Neutrophil (primary cell): ENCODE results near the gene TBX19.

- PRO-cap, result no peak
These were observed 29.4 kb downstream of the CD247 start for GRCh38 chr1:167488945-167489295.

- PRO-cap, result no peak
These were observed 28.9 kb downstream of the CD247 start for GRCh38 chr1:167489343-167490008.

DNA sequence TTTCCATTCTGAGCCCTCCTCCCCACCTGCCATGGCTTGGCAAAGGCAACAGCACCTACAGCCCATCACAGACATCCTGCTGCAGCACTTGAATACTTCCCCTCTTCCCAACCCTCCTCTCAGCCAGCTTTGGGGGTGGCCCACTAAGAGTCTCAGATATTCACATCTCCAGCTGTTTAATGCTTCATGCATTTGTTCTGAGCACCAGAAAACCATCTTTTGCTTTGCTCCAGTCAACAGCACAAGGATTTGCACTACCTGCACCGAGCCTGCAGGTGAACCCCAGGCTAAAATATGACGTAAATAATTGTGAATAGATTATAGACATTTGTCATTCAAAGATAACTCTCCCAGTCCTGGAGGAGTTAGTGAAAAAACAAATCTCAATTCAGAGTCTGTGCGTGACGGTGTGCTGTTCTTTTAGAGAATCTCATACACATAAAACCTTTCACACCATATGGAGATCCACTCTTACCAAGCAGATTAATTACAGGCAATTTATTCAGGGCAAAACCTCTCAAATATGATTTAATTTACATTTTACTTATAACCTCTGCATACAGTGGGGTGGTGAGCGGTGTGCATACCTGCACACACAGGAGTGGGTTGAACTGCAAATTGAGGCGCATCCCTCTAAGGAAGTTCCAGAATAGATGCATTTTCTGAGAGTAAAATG lies 7.4 kb downstream of the CD247 start:
- PRO-cap, result no peak

DNA sequence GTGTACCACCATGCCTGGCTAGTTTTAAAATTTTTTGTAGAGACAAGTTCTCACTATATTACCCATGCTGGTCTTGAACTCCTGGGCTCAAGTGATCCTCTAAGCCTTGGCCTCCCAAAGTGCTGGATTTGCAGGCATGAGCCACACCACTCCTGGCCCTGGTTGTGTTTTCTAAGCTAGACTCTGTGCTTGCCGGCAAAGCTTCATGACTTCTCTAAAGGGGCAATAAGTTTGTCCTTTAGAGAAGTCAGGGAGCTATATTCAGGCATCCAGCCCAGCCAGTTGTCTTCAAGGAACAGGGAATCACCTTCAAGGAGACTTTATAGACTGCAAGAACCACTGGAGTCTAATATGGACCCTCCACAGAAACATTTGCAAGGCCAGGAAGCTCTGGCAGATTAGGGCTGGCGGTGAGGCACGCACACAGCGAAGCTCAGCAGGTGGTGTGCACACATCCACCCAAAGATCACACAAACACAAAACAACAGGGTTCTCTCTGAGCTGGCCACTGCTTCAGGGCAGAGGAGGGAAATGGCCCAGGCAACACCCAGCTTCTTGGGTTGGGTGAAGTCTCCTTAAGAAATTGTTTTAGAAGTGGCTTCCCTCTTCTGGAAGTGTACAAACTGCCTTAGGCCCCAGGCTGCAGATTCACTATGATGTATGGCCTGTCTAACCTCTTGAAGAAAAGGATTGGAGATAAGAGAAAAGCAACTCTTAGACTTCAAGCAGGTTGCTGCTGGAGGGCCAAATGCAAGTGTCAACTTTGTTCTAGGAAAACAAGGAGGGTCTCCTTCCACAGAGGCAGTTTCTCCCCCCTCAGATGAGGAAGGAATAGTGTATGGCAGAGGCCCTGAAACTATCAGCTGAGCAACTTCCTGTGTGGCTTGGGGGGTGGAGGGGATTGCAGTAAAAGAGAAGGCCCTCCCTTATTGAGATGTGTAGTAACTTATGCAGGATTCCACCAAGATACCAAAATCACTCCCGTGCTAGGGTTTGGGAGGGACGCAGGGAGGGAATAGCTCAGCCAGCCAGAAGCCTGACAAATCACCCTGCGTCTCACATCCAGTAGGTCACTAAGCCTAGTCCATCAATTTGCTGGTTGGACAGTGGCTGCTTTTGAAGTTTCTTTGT lies 2.0 kb downstream of the RCSD1 start:
- PRO-cap, result no peak

DNA sequence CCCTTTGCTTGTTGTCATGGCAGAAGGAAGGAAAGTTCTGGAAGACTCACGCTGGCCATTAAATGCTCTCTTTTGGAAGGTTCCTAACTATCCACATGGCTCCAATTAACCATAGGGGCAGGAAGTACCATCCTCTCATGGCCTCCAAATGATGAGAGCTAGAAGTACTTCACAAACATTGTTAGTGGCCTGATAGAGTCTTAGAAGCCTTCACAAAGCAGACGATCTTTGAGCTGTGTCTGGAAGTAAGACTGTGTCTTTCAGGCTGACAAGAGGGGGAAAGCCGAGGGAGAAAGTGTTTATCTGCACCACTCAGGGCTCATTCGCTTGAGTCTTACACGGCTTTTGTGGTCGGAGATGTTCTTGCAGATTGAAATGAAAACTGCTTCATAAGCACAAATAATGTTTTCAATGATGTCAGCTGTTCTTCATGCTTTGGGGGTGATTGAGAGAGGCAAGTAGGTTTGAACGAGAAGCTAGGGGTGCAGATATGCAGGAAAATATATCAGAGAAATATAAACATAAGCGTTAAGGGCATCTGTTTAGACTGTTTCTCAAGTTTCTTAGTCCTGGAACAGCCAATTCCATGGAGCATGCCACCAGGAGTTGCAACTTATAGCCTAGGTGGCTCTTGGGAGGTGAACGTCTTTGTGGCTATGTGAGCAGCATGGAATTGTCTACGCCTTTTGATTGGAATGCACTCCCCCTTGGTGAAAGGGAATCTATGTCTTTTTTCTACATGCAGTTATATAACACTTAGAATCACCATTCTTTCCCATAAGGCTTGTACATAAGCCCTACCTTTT lies 12.2 kb downstream of the RCSD1 start:
- PRO-cap, result no peak

DNA sequence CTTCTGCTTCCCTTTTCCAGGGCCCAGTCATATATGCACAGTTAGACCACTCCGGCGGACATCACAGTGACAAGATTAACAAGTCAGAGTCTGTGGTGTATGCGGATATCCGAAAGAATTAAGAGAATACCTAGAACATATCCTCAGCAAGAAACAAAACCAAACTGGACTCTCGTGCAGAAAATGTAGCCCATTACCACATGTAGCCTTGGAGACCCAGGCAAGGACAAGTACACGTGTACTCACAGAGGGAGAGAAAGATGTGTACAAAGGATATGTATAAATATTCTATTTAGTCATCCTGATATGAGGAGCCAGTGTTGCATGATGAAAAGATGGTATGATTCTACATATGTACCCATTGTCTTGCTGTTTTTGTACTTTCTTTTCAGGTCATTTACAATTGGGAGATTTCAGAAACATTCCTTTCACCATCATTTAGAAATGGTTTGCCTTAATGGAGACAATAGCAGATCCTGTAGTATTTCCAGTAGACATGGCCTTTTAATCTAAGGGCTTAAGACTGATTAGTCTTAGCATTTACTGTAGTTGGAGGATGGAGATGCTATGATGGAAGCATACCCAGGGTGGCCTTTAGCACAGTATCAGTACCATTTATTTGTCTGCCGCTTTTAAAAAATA lies 66.1 kb downstream of the MPZL1 start:
- PRO-cap, result no peak

DNA sequence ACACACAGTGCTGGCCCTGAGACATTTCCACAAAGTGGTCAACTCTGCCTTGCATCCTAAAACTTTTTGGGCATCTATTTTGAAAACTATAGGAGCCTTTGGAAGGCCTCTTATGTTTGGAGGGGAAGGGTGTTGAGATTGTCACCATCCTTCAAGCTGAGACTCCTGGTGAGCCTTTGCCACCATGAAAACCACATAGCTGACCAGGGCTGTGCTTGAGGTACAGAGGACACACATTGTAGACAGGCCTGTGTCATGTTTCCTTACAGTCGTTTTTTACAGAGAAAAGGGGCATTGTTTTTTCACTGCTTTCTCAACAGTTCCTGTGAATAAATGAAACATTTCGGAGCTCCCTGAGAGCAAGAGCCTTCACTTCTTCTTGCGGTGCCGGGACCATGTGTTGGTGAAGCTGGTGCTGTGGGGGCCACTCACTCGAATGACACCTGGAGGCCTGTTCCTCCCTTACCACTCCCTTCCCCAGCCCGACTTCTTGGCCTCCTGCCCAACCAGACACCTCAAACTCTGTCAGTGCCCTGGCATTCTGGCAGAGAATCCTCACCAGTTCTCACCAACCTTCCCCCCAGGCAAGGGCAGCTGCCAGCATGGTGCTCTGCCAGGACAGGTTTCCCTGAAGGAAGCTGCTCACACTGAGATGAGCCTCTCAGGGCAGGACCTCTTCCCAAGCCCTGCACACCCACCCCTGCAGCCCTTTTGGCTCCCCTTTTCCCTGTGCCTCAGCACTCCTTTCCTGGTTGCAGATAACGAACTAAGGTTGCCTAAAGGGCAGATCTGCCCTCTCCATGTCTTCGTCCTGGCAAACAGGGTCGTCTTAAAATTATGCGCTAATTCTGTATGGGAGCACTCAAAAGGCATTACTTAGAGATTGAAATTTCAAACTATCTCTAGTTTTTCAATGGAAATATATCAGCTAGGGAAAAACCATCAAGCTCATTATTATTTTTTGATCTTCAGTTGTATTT lies 68.3 kb downstream of the MPZL1 start:
- PRO-cap, result no peak

DNA sequence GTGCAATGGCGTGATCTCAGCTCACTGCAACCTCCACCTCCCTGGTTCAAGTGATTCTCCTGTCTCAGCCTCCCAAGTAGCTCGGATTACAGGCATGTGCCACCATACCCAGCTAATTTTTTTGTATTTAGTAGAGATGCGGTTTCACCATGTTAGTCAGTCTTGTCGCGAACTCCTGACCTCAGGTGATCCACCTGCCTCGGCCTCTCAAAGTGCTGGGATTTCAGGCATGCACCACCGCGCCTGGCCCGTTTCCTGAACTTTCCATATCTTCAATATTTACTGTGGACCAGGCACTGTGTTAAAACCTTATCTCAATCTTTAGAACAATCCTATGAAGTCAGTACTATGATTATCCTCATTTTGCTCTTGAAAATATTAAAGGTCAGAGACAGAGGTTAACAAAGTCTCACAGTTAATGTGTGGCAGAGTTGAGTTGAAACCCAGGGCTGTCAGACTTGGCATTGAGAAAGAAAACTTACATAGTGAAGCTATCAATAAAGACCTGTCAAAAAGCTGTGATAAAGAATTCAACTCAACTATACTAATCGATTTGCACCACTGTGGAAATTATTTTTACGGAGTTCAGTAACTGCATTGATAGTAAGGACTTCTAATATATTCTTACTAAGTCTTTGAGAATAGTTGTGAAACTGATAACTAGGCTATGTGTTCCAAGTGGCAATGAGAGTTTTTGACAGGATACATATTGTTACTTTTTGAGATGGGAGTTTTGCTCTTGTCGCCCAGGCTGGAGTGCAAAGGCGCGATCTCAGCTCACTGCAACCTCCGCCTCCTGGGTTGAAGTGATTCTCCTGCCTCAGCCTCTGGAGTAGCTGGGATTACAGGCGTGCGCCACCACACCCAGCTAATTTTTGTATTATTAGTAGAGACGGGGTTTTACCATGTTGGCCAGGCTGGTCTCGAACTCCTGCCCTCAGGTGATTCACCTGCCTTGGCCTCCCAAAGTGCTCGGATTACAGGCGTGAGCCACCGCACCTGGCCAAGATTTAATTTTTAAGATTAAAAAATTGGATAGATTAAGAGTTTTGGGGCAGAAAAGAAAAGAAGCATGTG lies 1.9 kb upstream of the ADCY10 start:
- PRO-cap, result no peak

DNA sequence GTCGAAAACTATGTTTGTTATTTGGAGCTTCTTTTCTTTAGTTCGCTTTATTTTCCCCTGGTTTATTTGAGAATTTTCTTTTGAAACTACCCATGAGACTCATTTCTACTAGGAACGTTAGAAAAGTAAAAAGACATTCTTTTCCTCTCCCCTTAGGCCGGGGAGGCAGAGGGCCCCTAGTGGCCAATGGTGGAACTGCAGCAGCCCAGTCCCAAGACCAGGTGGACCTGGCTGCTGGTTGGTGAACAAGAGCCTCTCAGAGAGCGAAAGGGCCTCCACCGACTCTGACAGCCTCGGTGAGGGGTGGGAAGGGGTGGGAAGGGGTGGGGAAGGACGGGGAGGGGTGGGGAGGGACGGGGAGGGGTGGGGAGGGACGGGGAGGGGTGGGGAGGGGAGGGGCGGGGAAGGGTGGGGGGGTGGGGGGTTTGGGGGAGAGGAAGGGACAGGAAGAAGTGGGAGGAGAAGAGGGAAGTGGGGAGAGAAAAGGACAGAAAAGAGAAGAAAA lies 9.1 kb upstream of the GPR161 start:
- PRO-cap, result no peak

GRCh38 chr1:168179777-168180275 lies 1.1 kb downstream of the TIPRL start:
- PRO-cap, result no peak

GRCh38 chr1:168243038-168244095 lies 17.6 kb downstream of the SFT2D2 start:
- PRO-cap, result no peak

DNA sequence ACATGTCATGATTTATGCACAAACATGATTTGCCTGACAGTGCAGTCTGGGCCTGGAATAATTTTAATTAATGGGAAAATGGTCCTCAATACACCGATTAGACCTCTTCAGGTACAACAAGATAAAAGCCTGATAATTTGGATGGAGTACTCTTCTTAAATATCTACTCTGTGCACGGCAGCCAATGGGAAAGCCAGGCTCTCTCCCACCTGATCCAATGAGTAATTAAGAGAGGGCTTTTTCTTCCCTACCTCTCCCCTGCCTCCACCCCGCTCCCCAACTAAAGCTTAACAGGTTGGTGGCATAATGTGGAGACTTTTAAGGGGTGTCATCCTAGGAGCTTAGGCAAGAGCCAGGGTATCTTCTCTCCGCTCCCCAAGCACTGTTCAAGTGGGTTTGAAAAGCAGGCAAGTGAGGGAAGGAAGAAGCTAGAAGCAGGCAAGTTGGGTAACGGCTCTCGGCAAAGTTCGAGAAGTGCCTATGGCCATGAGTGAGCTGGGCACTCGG lies at the start of gene TBX19:
TSS of gene TBX19 (plus strand) at position 267 of the 507 bp plus-strand sequence.
- PRO-cap, result no peak

DNA sequence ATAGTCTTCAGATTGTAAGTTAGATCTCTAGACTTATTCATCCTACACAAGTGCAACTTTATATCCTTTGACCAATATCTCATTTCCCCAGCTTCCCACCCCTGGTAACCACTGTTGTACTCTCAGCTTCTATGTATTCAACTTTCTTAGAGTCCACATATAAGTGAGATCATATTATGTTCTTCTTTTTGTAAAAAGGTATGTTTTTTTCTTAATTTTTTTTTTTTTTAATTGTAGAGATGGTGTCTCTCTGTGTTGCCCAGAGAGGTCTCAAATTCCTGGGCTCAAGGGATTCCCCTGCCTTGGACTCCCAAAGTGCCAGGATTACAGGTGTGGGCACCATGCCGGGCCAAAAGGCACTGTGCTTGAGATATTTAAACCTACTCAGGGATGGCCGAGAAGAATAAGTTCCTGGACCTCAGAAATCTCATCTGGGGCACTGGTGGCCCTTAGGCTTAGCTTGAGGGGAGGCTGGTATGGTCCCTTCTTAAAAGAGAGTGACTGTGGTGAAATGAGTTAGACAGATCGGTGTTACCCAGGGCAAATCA lies 27.3 kb downstream of the TBX19 start:
- PRO-cap, result no peak

- PRO-cap, result no peak
These were observed 82.1 kb downstream of the TBX19 start for GRCh38 chr1:168362801-168363187.

DNA sequence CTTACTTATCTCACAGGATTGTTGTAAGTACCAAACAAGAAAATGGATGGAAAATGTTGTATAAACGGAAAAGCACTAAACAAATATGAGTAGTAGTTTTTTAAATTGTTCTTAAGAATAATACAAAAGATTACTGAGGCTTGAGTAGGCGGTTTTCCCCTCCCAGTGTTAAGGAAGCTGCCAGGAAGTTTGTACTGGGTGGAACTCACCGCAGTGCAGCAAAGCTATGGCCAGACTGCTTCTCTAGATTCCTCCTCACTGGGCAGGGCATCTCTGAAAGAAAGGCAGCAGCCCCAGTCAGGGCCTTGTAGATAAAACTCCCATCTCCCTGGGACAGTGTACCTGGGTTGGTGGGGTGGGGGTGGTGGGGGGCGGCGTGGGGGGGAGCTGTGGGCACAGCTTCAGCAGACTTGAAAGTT lies 58.8 kb downstream of the XCL2 start:
- PRO-cap, result no peak

DNA sequence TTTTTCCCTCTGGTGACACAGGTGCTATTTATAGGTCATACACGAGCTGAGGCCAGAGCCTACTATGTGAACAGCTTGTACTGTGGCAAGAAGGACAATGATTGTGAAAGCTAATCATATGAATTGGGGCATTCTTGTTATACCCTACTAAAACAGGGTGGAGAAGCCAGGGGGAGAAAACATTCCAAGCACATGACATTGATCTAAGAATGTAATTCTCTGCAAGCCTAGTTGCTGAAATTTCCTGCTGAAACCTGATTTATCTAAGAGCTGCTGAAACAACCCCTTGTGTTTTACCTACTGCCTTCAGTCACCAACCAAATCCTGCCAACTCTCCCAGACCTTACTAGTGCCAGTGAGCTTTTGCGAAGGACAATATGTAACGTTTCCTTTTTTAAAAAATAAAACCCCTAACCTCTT lies 60.4 kb downstream of the XCL1 start:
- PRO-cap, result no peak

- PRO-cap, result no peak
These were observed 160.6 kb upstream of the ATP1B1 start for GRCh38 chr1:168945839-168946299.

GRCh38 chr1:168960658-168961013 lies 145.9 kb upstream of the ATP1B1 start:
- PRO-cap, result no peak

GRCh38 chr1:169102457-169103022 lies 4.0 kb upstream of the ATP1B1 start:
- PRO-cap, result no peak

DNA sequence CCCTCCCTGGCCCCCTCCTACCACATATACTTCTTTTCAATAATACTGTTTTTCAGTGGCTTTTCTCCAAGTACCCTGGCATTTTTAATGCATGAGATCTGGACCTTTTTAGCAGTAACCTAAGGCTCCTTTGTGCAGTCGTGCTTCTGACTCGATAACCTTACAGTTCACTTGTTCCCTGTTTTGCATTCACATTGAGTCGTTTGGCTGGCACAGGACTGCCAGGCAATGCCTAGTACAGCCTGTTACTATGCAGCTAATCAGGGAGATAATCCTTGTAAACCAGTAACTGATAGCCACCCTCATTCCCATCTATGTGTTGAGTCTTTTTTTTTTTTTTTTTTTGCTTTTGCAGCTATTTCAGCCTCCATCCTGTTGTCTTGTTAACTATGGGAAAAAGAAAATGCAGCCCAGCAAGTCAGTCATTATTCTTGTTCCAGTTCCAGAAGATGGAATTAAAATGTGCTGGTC lies 3.8 kb downstream of the ATP1B1 start:
- PRO-cap, result no peak